Peripheral blood mononuclear cell (primary cell): ENCODE measurements around a stretch of chr13.

- PRO-cap, 8 experiments = no peak in any of the 8 experiments
Measured at GRCh38 chr13:40668021-40668815, 1.8 kb upstream of the FOXO1 start.

- PRO-cap, 8 experiments = peak in 5 of 8 experiments; most common minus-strand start chr13:40941783 (in 4)
Measured at GRCh38 chr13:40941517-40942058, 77.5 kb downstream of the ELF1 start.

DNA sequence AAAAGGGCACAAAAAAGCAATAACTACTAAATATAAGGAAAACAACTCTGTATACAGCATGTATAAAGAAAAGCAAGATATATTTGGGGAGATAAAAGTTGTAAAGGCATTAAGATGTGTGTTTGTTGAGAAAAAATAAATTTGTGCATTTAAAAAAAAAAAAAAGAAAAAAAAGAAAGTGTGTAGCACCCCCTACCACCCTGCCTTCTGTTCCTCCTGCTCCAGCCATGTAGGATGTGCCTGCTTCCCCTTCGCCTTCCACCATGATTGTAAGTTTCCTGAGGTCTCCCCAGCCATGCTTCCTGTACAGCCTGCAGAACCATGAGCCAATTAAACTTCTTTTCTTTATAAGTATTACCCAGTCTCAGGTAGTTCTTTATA is 61.8 kb downstream of the ELF1 start:
- PRO-cap, 8 experiments = peak in 4 of 8 experiments; most common minus-strand start position 205 of the sequence (in 2)

- PRO-cap, 8 experiments = peak in 2 of 8 experiments; most common minus-strand start chr13:40999654 (in 2)
Measured at GRCh38 chr13:40999346-41000031, 19.6 kb downstream of the ELF1 start.

DNA sequence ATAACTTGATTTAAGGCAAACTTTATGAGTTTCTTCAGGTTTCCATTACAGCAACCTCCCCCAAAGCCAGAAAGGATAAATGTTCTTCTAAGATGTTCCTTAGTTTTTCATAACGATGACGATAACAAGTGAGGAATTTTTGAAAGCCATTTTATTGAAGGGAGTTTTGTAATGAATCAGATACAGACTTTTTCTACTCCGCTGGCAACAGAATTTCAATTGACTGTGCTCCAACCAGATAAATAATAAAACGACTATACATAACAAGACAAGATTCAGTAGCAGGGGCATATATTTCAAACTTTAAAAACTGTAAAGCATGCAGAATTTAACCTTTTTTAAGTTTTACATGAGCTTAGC is 934 bp downstream of the WBP4 start:
- PRO-cap, 8 experiments = no peak in any of the 8 experiments

- PRO-cap, 8 experiments = peak in 2 of 8 experiments; most common plus-strand start chr13:41465658 (in 2)
Measured at GRCh38 chr13:41465528-41466427, 8.4 kb downstream of the RGCC start.

DNA sequence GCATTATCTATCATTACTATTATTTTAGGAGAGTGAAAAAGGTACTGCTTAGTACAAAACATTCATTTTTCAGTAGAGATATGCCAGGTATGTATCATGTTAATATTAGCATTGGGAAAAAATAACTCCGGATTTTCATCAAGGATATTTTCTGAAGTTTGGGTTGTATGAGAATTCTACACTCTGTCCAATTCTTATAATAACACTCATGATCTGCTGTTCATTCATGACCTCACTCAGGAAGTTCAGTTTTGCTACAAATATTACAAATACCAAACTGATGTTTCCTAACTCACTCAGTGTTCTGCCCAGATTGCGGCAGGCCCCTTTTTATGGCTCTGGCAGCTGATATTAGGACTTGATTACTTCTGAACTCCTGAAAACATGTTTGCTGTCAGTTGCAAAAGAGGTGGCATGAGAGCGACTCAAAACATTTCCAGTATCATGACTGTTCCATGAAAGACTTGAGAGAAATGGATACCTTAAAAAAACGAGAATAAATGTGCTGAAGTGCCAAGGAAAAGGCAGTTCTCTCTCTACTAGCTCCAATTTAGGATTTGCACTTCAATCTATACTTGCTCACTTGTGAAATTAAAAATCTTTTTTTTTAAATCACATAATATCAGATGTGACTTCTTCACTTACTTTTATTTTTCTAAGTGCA is 188.0 kb downstream of the RGCC start:
- PRO-cap, 8 experiments = no peak in any of the 8 experiments

DNA sequence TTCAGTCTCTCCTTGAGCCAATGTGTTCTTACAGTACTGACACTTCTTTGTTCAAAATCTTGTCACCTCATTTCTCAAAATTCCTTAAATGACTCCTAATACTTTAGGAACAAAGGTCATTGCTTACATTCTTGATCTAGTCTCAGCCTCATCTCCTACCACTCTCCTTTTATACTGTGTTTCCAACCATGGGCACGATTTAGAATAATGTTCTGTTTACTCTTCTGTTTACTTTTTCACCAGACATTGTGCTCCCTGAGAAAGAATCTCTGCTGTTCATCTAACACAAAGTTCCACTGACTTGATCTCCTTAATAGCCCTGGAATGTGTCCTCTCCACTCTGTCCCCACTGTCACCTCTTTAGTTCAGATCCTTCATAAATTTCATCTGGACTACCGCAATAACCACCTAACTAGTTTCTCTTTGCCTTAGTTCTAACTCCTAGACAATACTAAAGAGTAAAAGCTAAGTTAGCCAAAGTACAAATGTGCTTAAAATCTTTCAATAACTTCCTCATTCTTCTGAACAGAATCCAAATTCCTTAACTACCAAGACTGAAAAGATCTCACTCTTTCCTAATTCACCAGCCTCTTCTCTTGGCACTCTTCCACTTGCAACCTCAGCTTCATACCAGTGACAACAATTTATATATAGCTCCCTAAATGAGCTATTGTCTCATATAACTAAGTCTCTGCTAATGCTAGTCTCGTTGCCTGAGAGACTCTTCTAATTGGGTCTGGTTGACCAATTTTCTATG is 180.1 kb downstream of the VWA8 start:
- PRO-cap, 8 experiments = no peak in any of the 8 experiments

DNA sequence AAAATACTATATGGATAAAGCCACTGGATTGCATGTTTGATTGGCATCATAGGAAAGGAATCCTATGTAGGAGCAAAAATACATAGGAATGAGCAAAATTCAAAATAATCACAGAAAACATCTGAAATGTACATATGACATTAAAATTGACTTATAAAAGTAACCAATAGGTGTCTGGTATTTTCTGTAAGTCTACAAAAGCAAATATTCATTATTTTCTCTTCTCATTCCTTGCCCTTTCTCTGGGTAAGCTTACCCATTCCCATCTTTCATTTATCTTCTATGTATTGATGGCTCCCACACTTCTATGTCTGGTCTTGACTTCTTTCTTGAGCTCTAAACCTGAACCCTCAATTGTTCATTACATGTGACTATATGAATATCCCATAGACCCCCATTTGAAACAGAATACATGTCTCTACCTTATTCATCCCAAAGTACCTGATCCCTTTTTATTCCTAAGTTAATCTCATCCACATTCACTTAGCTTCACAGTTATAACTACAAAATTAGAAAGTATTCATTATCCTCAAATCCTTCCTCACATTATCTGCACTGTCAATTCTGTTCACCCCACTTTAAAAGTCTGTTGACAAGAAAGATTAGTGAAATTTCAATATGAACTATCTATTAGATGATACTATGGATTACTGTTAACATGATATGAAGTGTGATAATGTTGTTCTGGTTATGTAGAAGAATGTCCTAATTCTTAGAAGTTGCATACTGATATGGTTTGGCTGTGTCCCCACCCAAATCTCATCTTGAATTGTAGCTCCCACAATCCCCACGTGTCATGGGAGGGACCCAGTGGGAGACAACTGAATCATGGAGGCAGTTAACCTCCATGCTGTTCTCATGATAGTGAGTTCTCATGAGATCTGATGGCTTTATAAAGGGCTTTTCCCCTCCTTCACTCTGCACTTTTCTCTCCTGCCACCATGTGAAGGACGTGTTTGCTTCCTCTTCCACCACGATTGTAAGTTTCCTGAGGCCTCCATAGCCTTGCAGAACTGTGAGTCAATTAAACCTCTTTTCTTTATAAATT is 77.2 kb downstream of the VWA8 start:
- PRO-cap, 8 experiments = no peak in any of the 8 experiments

DNA sequence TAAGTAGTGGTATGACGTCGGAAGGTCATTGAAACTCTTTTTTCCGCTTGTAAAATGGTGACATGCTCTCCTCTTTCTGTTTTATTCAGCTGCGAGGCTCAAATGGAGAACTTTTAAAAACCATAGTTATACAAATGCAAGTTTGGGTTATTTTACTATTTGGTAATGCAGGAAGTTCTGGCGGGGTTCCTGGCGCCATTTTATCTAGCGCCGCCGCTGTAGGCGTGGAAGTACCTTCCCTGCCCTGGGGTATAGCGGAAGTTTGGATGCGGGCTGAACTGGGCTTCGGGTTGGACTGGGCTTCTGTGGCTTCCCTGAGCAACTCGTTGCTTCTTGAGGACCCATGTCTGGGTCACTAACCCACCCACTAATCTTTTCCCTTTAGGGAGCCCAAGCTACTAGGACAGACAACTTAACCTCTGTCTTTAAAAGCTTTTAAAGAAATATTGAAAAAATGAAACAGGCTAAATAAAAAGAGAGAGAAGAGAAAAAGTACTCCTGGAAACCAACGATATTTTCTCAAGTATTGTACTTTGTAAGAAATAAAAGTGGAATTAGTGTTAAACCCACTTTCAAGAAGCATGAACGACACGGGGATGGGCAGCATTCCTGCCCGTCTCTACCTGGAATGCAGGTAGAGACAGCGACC is 35.0 kb downstream of the DGKH start:
- PRO-cap, 8 experiments = no peak in any of the 8 experiments

DNA sequence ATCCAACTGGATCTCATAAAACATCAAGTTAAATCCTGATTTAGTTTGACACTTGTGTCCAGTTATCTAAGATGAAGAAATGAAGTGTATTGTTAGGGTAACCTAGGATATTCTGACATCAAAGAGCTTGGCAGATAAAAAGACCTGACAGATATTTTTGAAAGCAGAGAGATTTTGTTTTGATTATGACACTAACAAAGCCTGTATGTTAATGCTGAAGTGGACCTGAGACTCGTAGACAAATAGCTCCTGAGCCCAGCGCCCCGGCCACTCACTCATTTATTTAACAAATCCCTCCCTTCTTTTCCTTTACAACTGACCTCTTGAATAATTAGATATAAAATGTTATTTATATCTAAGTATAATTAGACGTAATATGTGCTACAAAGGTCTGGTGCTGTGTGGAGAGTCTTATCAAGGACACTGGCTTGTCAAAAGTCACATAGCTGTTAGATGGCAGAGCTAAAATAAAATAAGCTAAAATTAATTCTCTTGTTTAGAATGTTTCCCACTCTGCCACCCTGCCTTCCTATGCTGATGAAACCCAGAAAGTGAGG is 73.1 kb upstream of the FAM216B start:
- PRO-cap, 8 experiments = no peak in any of the 8 experiments

DNA sequence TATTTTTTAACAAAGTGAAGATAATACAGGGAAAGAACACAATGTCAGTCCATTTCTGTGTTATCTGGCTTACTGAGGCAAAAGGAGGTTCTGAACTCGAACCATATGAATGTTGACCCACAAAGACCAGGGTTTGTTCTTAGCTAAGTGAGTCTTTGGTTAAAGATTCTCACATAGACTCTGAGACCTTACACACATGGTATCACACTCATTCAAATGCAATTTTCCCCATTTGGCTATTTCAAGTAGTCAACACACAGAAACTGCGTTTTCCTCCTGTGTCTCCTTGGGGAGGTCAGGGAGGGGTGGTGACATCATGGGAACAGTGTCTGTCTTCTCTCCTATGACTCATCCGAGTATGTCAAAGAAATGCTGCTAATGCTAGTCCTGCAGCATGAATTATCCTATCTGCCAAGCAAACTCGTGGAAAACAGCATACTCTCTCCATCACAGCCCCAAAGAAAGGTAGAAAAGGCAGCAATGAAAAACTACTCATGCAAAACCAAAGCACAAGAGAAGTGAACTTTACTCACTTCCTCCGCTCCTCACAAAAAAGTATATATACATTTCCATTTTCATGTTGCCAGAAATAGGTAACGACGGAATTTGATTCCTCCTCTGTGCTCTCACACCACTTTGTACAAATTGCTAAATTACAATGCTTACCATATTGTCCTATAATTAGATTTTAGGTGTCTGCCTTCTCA is 100.2 kb downstream of the ENOX1 start:
- PRO-cap, 8 experiments = no peak in any of the 8 experiments

DNA sequence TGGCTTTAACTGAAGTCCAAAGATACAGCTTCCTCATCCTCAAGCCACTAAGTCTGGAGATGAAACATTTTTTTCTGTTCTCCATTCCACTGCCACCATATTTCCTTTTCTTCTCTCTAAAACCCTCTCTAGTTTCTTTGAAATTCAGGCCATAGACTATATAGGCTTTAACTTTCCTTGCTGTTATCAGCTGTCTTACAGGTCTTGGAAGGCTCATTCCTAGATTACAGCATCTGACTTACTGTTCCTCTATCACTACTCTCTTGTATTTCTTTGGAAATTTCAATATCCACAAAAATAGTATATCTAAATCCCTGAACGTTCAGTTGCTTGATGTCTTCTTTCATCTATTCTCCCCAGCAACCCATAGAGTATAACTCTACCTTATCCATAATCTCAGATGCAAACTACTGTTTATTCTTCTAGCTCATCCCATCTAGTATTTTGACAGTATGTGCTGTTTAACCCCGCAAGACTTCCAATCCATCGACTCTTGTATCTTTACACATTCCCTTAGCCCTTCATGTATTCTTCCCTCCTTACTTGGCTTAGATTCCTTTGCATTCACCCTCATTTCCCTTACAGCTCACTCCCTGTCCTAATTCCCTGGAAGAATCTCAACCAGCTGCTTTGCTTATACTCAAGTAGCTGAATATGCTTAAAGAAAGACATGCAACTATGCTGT is 7.7 kb downstream of the CCDC122 start:
- PRO-cap, 8 experiments = no peak in any of the 8 experiments

DNA sequence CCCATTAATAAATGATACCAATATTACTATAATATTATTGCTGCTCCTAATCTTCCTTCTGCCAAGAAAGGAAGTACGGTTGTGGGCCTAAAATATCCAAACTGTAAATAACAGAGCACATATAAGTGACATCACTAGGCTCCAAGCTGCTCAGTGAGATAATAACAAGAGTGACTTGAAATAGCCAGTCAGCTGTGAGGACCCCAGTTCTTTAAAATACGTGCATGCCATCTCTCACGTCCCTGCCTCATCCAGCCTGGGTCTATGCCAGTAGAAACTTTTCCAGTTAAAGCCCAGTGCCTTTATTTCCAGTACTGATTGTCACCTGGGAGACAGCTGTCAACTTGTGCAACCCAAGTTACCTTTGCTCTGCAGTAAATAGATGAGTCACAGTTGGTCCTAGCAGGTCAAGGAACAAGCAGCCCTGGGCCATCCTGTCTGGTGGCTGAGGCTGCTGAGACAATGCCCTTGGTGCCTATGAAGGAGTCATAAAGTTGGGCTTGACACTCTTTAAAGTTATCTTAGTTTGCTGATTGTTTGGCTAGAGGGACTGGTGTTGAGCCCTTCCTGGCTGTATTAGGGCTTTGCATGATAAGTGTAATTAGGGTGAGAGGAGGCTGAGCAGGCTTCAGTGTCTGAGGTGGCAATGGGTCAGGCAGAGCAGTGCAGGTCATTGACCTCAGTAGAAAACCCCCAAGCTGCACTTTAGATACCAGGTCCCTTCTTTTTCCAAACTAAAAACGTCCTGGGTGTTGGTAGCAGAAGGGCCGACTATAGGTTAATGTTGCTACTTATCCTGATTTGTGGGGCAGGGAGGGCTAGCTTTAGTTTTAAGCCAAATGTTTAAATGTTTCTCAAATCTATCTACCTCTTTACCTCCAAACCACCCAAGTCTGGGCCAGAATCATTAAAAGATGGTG is 52.6 kb downstream of the SMIM2 start:
- PRO-cap, 8 experiments = no peak in any of the 8 experiments

GRCh38 chr13:44116673-44117347 is 44.2 kb downstream of the SMIM2 start:
- PRO-cap, 8 experiments = no peak in any of the 8 experiments

DNA sequence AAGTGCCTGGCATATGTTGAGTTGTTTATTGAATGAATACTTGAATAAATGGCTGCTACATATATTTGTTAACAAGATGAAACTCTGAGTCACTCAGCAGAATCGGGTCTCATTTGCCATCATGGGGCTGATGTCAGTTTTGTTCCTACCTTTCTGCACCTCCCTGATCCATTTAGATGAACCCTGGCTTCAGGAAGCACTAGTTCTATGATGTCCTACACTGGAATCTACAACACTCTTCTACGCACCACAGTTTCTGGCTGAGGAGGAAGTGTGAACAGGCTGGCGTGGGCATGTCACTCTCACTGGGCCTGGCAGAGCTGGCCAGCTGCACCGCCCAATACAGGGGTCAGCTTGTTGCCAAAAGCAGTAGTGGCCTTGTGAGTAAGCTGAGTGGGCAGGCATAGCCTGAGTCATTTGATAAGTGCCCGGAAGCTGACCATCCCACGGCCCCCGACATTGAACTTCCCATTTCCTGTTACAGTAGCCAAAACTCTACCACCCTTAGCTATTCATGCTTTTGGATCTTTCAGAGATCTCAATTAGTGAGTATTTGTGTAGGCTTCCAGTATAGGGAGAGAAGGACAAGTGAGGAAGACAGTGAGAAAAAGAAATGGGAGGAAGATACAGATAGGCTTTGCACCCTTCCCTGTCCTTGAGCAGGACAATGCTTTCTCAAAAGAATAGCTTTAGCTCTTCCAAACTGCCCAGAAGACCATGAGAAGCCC is 28.4 kb downstream of the SMIM2 start:
- PRO-cap, 8 experiments = no peak in any of the 8 experiments

DNA sequence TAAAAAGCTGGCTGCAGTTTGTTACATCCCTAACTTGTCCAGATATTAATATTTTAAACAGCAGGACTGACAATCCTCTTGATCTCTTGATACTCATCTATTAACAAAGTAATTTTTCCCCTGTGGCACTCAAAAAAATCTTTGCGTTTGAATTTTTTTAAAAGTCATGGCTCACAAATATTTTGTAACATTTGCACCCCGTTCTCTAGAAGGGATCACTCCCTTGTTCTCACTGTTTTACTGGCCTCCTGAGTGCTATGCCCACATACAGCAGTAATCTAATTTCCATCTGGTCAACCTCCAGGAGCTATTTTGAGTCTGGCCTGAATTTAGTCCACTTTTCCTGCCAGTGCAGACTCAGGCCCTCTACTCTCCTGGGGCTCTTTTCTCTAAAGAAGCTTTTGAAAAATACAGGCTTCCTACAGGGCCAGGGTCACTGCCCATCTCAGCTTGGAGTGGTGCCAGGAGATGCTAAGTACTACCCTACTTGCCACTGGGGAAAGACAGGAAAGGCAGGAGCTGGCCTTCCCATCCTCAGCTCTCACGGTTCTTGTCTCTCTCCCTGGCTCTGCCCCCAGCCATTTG is 101.8 kb upstream of the SERP2 start:
- PRO-cap, 8 experiments = no peak in any of the 8 experiments

DNA sequence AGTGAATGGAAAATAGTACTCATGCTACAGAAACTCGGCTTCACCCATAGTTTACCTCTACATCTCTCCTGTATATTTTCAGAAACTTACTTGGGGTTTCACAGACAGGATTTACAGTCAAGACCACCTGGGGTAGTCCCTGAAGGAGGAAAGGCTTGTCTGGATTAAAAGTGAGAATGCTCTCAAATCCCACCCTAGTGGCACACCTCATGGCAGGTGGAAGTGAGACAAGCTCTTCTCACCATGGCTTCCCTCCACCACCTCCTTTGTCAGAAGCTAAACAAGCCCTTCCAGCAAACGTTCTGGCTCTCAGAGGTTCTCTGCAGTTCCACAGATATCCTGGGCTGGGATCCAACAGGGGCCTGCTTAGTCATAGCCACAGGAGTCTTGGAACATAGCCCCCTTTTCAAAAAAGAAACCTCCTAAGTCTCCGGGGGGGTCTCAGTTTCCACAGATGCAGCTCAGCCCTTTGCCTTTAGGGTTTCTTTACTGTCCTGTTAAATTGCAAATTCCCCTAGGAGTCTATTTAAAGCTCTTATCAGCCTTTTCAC is 41.8 kb upstream of the SERP2 start:
- PRO-cap, 8 experiments = no peak in any of the 8 experiments

DNA sequence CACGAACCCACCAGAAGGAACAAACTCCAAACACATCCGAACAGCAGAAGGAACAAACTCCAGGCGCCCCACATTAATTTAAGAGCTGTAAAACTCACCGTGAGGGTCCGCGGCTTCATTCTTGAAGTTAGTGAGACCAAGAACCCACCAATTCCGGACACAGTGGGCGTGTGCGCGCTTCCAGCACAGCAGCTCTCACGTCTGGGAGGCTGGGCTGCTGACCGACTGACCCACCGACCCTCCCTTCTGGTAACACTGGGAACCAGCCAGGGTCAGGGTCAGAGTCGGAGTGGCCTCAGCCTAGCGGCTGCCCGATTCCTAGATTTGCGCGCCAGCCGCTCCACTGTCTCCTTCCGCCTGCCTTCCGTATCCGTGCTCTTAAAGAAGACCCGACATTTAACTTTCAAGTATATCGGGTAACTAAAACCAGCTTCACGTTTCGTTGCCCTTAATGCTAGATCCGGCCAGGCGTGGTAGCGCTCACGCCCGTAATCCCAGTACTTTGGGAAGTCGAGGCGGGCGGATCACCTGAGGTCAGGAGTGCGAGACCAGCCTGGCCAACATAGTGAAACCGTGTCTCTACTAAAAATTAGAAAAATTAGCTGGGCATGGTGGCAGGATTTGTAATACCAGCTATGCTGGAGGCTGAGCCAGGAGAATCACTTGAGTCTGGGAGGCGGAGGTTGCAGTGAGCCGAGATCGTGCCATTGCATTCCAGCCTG is 41.1 kb downstream of the SERP2 start:
- PRO-cap, 8 experiments = no peak in any of the 8 experiments

DNA sequence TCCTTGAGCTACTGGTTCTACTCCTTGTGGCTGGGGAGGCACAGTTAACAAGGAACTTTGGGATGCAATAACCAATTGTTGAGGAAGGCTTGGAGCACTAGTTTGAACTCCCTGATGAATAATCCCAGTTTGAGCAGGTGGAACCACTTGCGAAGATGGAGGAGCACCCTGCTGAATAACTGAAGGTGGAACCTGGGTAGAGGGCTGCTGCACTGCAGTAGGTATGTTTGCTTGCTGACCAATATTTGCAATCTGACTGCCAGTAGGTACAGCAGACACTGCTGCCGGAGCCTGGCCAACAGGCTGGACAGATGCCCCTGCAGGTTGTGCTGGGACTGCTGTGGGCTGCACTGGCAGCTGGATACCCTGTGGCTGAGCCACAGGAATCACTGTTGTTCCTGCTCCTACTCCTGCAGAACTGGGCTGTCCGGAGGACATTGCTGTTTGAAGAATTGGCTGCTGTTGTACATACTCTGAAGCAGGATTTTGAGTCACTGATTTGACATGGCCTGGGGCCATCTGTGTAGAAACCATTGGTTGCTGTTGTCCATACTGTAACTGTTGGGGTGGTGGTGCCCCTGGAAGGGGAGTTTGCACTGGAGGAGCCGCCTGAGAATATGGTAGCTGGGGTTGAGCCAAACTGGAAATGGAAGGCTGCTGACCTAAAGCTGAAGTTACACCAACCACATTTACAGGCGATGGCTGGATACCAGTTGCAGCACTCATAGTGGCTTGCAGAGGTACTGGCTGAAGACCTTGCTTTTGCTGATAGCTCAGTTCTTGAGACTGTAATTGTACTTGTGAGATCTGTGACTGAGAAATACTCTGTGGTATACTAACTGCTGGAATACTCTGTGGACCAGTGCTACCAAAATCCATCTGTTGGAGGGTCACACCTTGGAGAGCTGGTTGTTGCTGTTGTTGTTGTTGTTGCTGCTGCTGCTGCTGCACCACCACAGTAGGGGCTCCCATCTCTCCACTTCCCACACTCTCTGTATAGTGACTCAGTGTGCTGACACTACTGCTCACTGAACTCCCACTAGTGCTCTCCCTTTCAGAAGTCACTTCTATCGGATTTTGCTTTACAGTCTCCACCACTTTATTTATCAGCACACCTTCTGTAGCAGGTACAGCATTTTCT is 2.1 kb downstream of the TSC22D1 start:
- PRO-cap, 8 experiments = peak in 5 of 8 experiments; most common minus-strand start position 989 of the sequence (in 5)